HTR-8/SVneo (cell line): Measurements from ENCODE around the genes INPP5F and WDR11.

DNA sequence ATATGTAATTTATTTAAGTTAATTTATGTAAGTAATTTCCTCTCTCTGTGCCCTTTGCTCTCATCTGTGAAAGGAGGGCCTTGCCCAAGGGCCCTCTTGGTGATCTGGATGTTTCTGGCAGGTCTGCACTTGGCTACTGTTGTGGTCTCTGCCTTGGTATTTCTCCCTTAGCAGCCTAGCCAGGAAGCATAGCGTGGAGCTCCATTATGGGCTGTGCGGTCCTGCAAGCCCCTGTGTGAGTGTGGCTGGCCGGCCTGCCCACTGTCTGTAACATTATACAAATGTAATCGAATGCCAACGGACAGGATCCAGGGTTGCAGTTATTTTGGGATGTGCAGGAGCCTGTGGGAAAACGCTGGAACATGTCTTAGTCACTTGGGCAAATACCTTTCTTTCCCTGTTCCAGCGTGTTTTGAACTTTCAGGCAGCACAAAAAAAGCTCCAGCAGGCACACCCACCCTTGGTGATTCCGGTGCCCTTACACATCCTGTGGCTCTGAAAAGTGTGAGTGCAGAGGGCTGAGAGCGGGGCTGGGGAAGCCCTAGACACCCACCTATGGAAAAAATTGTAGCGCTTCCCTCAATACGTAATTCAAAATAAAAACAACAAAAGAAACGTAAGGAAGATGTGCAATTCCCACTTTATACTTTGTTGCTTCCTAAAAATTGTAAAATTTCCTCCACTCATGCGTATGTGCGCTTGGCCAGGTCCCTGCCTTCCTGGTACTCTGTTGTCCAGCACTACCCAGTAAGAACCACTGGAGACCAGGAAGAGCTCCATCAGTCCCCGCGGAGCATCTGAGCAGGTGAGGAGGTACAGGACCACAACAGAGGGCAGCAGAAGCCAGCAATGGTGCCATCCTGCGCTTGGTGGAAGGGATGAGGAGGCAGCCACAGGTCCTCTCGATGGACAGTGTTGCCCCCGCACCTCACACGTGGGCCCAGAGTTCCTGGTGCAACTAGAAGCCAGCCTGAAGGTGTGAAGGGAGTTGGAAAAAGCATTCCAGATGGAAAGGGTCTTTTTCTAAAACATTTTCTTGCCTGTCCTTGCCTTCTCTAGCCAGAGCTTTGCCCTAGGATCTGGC lies 29.7 kb downstream of the BAG3 start:
- RRBS, result no CpG with 5 or more reads among the region's 20 CpGs

- RRBS, result 3% methylated on average over 30 of the region's 120 CpGs
These were observed at the start of gene INPP5F for GRCh38 chr10:119725607-119726728. Gene INPP5F, plus strand, starts transcription at chr10:119726050.

DNA sequence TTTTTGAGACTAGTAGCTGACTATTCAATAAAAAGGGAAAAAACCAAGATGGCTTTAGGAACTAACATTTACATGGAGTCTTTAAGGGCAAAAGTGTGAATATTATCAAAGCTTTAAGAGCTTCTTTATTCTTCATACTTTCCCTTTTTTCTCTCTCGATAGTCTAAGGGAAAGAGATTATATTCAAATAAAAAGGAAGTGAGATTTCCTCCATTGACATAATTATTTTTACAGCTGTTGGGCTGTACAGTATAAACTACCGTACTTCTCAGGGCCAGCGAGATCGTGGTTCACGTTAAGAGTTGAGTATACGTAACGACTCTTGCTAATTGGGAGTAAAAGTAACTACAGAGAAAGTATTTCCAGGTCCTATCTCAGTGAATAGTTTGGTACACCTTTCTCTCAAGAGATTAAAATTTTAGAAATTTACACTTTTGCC lies 57.7 kb downstream of the INPP5F start:
- RRBS, result no CpG with 5 or more reads among the region's 7 CpGs

DNA sequence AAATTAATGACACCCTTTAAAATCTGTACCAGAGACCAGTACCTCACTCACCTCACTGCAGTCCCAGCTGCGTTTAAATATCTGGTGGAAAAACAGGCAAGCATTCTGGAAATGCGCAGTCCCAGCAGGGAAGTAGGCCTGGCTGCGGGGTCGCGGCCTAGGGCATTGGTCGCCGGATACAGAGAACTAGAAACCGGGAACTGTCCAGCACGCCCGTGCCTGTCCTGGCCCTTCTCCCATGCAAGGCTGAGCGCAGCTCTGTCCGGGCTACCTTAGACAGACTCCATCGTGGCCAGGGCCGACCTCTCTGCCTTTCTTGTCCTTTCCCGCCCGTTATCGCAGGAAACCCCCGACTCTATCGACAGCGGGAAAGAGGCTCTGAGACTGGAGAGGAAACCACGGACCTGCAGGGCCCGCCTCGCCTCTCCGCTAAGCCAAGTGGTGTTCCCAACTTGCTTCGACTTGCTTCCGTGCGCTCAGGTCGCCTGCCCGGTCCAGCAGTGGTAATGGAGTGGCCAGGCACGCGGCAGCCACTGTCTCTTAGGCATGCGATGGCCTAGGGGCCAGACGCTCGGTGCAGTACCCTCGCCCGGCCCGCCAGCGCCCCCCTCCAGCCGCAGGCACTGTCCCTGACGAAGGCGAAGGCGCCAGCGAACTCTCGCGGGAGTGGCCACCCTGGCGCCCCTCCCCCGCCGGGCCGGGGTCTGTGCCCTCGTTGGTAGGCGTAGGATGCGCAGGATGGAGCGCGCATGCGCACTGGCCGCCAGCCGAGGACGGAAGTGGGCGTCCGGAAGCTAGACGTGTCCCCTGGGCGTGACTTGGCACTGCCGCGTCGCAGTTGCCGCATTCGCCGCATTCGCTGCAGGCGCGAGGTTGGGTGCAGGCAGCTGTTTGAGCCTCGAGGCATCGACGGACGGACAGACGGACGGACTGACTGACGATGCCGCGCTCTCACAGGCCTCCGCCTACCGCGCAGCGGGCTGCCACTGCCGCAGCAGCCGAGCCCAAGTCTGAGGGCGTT lies 54.5 kb downstream of the MCMBP start:
- RRBS, result 98% methylated on average over 17 of the region's 87 CpGs

GRCh38 chr10:120850782-120852134 lies at the start of gene WDR11:
Gene WDR11, plus strand, starts transcription at chr10:120851362.
- RRBS, result 2% methylated on average over 12 of the region's 51 CpGs

GRCh38 chr10:121283137-121283442 lies 315.2 kb downstream of the FGFR2 start:
- RRBS, result no CpG with 5 or more reads among the region's 5 CpGs

DNA sequence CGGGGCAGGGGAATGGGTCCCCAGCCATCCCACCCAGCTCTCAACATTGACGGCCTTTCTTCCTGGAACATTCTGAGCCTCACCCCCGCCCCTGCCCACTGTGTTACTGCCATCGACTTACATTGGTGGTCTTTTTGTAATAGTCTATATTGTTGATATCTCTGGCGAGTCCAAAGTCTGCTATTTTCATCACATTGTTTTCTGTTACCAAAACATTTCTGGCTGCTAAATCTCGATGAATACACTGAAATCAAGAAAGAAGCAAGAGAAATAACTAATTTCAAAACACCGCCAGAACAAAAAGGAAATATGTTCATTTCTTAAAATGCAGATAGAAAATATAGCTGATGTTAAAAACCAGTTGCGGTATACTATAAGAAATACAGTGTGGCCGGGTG lies 110.4 kb downstream of the FGFR2 start:
- RRBS, result no CpG with 5 or more reads among the region's 9 CpGs

DNA sequence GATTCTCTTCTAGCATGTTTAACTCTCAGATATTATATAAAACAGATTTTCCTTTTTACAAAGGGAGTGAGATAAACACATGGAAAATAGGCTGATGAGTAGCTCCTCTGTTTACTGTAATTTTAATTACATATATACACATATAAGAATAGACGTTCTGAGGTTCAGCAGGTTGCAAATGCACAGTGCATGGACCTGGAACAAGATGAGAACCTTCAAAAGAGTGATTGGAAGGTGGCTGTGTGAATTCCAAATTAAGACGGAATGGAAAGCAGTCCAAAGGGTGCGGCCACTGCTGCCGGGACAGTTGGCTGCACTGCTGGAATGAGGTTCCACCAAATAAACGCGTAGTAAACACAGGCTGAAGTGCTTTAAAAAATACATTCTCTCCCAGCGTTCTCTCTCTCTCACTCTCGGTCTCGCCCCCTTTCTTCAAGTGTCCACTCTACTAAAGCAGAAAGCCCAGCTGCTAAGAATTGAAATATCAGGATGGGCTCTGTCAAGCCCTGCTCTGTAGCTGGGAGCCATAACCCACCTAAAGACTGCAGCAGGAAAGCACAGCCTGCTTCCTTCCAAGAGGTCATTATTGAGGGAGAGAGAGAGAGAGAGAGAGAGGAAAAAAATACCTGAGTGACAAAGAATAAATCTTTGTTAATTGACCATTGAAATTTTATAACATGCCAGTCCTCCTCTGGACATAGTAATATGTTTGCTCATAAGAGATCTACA lies 73.0 kb downstream of the FGFR2 start:
- RRBS, result no CpG with 5 or more reads among the region's 9 CpGs

GRCh38 chr10:121921502-121921963 lies 6.3 kb downstream of the ATE1 start:
- RRBS, result no CpG with 5 or more reads among the region's 8 CpGs

GRCh38 chr10:121975452-121975774 lies 396 bp upstream of the NSMCE4A start:
- RRBS, result no CpG with 5 or more reads among the region's 9 CpGs

- RRBS, result 1% methylated on average over 15 of the region's 46 CpGs
These were observed 124.7 kb downstream of the TACC2 start for GRCh38 chr10:122113545-122114115.

DNA sequence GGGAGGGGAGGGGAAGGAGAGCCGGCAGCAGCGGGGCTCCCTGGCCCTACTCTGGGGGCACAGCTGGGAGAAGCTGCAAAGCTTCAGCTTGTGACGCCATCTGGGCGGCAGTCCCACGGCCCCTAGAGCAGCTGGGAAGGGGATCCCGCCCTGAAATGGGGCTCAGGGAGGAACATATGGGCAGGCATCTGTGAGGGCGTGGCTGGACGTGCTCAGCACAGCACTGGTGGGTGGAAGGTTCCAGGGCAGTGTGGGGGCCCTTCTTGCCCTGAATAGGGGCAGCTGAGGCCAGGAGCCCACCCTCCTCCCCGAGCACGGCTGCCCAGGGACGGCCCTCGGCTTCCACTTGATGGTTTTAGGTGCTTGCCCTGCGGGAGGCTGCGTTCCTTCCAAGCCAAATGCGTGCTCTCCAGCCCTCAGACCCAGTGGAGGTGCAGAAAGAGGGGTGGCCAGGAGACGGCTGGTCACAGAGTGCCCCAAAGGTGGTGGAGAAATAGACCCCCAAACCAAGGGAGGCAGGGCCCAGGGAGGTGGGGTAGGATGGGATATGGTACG lies 120.9 kb upstream of the BTBD16 start:
- RRBS, result no CpG with 5 or more reads among the region's 17 CpGs

- RRBS, result no CpG with 5 or more reads among the region's 7 CpGs
These were observed 59.8 kb upstream of the BTBD16 start for GRCh38 chr10:122211208-122211744.

GRCh38 chr10:122263961-122264593 lies 7.0 kb upstream of the BTBD16 start:
- RRBS, result no CpG with 5 or more reads among the region's 2 CpGs

DNA sequence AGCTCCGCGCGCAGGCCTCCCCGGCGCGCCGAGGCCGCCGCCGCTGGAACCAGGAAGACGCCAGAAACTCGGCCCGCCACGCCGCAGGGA lies 148 bp upstream of the PLEKHA1 start:
- RRBS, result under 1% methylated on average over 13 of the region's 15 CpGs

DNA sequence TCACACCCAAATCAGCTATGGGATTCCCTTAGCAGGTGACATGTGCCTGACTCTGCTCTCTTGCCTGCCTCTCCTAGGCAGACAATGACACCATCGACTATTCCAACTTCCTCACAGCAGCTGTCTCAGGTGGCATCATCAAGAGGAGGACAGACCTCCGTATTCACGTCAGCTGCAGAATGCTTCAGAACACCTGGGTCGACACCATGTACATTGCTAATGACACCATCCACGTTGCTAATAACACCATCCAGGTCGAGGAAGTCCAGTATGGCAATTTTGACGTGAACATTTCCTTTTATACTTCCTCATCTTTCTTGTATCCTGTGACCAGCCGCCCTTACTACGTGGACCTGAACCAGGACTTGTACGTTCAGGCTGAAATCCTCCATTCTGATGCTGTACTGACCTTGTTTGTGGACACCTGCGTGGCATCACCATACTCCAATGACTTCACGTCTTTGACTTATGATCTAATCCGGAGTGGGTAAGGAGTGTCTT lies 32.6 kb upstream of the SPADH start:
- RRBS, result no CpG with 5 or more reads among the region's 13 CpGs

DNA sequence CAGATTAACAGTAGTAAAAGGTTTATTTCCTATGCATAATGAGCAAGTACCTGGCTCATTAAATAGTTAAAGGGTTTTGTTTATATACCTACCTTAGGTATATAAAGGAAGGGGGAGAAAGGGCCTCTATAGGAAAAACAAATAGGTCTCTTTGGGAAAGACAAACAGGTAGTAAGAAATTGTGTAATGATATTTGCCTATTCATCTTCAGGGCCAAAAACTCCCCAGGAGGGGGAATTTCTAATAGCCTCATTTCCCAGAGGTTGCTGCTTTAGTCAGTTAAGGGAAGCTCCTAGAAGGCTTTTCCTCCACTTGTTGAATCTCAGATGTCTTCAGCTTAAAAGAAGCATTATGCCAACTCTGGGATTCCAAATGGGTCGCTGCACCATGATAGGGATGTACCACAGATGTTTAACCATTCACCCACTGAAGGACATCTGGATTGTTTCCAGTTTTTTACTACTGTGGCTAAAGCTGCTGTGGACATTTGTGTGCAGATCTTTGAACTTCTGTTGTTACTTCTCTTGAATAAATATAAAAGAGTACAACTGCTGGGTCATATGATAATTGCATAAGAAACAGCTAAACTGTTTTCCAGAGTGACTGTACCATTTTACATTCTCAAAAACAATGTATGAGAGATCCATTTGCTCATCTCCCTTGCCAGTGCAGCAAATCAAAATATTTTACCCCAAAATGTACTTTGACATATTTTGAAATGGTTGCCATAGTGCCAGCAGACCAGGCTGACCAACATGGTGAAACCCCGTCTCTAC lies 11.4 kb downstream of the ACADSB start:
- RRBS, result no CpG with 5 or more reads among the region's 2 CpGs

DNA sequence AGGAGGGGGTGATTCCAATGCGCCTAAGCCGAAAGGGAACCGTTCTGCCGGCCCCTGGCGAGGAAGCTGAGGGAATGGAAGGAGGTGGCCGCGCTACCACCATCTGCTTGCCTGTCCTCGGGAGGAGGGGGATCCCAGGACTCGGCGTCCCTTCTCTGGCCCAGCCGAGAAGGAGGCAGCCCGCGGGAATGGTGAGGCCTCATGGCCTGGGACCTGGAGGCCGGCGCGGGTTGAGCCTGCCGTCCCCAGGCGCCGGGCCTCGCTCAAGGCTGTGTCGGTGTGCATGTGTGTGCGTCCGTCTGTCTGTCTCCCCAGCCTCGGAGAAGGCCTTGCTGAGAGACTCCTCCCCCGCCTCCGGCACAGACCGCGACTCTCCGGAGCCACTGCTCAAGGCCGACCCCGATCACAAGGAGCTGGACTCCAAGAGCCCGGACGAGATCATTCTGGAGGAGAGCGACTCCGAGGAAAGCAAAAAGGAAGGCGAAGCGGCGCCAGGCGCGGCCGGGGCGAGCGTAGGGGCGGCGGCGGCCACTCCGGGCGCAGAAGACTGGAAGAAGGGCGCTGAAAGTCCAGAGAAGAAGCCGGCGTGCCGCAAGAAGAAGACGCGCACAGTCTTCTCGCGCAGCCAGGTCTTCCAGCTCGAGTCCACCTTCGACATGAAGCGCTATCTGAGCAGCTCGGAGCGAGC lies 1.1 kb downstream of the HMX3 start:
- RRBS, result 17% methylated on average over 30 of the region's 61 CpGs

GRCh38 chr10:123782445-123782911 lies 109.1 kb downstream of the CPXM2 start:
- RRBS, result no CpG with 5 or more reads among the region's 4 CpGs

DNA sequence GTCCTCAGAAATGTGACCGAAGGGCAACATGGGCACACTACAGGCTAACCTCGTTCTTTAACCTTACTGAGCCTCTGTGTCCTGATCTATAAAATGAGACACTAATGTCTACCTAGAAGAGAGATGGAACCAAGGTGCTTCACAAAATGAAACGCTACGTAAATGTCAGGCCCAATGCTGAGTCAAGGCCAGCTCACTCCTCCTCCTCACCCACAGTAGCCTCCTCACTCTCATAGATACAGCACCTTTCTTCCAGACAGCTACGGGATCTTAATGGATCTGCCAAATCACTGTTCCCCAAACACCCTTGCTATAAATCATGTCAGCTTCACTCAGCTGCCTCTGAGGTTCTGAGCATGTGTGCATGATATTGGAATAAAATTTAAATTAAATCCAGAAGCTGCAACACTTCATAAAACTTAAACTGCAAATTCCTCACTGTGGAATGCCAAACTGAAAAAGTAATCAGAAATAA lies 14.6 kb upstream of the CPXM2 start:
- RRBS, result no CpG with 5 or more reads among the region's 5 CpGs